Zone of skin (tissue), 1 donor: ENCODE measurements around a stretch of chr1.

- RRBS, result no CpG with 5 or more reads among the region's 14 CpGs
These were observed 85.0 kb downstream of the CHD1L start for GRCh38 chr1:147327560-147327892.

- RRBS, result no CpG with 5 or more reads among the region's 7 CpGs
These were observed 118.3 kb upstream of the BCL9 start for GRCh38 chr1:147423085-147423303.

- RRBS, result no CpG with 5 or more reads among the region's 16 CpGs
These were observed 36.5 kb upstream of the BCL9 start for GRCh38 chr1:147504532-147505418.

DNA sequence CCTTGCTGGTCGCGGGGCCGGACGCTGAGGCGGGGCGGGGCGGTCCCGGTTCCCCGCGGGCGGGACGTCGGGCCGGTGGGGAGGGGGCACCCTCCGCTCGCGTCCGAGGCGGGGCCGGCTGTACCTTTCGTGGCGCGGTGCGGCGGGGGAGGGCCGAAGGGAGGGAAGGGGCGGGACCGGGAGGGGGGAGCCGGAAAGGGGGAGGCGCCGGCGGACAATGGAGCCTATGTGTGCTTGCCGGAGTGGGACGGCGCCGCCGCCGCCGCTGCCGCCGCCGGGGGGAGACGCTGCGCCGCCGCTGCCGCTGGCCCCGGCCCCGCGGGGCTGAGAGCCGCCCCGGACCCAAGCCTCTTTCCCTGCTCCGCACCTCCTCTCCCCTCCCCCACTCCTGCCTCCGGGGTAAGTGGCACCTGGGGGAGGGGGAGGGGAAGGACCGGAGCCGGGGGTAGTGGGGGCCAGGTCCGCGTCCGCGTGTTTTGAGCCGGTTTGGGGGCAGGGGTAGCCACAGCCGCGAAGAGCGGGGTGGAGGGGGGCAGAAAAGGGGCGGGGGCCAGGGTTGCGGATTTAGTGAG is 58.7 kb downstream of the BCL9 start:
- RRBS, result 2% methylated on average over 37 of the region's 66 CpGs

DNA sequence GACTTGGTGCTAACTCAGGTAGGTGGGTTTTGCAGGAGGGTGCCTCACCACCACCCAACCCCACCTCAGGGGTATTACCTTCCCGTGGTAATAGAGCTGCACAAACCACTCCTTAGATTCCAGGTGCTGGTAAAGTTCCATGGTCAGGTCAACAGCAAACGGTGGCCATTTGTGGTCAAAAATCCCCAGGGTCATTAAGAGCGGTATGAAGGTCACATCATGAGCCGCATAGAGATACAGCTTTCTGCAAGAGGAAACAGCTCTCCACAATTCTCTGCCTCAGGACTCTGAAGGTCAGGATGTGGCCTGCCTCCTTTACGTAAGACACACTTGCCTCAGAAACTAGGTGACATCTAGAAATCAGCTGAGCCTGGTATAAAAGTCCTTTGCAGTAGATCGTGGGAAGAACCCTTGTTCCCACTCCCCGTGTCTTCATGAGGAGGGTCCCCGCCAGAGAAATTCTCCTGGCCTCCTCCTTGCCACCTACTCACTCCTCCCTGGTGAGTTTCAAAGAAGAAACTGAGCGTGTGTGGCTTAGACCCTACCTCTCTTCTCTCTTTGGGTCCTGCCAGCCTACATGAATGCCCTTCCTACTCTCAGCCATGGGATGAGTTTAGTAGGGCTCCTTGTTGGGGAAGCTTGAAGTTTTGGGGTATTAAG is 22.0 kb downstream of the ACP6 start:
- RRBS, result no CpG with 5 or more reads among the region's 9 CpGs

DNA sequence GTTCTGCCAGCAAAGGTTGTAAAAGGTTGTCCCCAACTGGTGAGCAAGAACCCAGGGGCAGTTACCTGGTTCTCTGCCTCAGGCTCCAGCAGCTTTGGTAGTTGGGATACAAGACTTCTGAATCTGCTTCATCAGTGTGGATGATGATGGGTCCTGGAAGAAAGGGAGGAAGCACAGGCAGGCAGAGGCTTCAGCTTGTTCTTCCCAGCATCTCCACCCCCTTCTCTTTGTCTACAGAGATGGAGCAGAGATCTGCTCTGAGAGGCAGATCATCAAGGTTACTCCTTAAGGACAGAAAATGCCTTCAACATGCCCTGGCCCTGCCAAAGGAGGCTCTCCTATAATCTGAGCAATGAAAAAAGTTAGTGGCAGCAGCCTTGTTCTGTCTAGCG is 15.2 kb downstream of the ACP6 start:
- RRBS, result no CpG with 5 or more reads among the region's 1 CpG

- RRBS, result no CpG with 5 or more reads among the region's 9 CpGs
These were observed 2.6 kb downstream of the GJA5 start for GRCh38 chr1:147757679-147758311.

DNA sequence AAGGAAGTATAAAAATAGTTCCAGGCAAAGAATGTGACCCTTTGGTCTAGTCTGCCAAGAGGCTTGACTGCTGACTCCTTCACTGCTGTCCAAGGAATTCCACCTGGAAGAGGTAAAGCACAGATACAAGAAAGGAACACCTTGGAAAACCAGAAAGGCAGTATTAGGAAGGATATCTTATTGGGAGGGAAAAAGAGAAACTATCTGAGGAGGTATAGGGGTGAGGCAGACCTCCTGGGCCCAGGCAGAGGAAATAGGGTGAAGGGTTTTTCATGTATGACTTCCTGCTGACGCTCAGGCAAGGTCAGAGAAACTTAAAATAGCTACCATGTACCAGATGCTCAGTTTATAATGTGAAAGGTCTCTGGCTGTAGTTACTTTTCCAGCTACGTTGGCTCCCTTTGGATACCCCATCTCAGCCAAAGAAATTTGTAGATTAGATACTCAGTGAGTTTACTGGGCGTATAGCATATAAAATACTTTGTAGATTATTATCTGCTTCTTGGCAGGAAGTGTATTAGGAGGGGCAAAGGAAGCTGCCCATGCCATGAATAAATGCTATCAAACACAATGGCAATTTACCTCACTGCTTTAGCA is 2.1 kb upstream of the GJA5 start:
- RRBS, result no CpG with 5 or more reads among the region's 3 CpGs

DNA sequence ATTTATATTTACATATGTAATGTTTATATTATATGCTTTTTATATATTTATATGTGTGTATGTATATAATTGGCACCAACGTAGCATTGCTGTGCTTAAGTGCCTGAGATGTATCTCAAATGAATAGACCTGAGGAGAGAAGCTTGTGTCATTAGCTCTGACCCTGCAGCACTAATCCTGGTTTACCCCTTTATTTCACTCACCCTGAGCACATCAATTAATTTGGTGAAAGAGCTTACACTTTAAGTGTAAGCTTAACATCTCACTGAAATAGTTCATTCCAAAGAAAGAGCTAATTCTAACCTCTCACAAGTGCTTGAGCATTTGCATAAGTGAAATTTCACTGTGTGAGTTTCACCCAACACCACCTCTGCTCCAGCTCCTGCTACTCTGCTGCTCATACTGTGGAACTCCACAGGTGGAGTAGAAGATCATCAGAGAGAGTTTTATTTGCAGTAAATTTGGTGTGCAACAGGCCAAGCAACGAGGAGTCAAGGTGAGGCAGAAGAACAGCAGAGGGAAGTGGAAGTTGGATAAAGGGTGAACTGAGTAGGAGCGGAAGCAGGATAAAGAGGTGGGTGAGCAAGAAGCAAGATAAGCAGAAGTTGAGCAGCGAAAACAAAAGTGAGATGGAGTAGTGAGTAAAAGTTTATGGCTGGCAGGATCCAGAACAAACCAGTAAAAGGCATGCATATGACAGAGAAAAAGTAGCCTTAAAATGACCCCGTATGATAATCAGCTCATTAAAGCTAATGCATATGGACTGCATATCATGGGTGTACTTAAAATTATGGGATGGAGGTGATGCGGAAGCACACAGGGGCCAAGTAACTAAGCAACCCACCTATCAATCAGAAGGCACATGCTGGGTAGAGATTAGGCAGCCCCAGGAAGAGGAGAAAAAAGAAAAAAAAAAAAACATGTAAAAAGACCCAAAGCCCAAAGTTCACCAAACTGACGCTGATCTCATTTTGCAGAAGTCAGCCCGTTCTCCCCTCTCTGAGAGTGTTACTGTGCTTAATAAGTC is 3.5 kb upstream of the NBPF11 start:
- RRBS, result no CpG with 5 or more reads among the region's 8 CpGs

DNA sequence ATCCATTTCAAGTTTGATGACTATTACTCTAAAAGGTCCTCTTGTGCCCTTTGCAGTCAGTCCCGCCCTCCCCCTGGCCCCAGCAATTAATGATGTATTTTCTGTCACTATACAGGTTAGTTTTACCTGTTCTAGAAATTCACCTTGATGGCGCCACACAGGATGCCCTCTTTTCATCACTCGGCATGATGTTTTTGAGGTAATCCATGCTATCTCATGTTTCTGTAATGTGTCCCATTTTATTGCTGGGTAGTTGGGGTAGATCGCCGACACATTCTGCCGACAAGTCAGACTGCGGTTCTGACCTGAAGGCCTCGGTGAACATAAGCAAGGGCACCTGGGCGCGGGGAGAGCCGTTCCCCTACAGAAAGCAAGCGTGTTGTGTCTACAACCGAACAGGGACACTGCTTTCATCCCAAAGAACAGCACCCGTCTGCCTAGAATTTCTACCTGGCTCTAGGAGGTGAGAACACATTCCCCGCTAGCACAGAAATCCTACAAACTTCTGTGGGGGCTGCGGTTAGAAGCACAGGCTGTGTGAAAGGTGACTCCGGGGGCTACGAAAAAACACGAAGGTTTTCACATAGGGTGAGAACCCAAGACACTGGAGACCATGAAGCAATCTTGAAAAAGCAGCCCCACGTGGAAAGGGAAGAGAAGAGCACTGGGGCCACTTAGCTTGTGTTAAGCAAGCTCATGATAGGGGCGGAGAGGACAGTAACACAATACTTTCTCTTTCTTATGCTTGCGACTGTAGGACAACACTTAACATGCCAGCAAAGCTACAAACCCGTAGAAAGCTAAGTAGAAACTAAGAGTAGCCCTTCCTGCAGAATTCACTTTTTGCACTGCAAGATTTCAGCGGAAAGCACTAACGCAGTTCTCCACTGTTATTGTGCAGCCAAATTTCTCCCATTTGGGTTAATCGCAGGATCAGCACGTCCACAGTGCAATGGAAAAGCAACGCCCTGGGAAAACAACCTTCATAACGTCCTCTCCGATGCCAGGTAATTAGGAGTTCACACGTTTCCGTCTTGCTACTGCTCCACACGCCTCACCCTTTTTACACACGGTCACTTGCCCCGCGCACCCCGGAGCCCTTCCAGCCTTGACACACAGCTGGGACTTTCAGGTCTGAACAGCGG is 149.0 kb downstream of the PPIAL4G start:
- RRBS, result no CpG with 5 or more reads among the region's 38 CpGs

GRCh38 chr1:148459624-148460077 is 23.5 kb downstream of the PPIAL4G start:
- RRBS, result no CpG with 5 or more reads among the region's 29 CpGs

GRCh38 chr1:148952741-148953326 is 108.6 kb downstream of the PDE4DIP start:
- RRBS, result no CpG with 5 or more reads among the region's 36 CpGs

- RRBS, result no CpG with 5 or more reads among the region's 9 CpGs
These were observed 5.1 kb downstream of the NBPF9 start for GRCh38 chr1:149098264-149098707.

GRCh38 chr1:149176512-149177371 is 73.4 kb upstream of the NBPF9 start:
- RRBS, result no CpG with 5 or more reads among the region's 65 CpGs

DNA sequence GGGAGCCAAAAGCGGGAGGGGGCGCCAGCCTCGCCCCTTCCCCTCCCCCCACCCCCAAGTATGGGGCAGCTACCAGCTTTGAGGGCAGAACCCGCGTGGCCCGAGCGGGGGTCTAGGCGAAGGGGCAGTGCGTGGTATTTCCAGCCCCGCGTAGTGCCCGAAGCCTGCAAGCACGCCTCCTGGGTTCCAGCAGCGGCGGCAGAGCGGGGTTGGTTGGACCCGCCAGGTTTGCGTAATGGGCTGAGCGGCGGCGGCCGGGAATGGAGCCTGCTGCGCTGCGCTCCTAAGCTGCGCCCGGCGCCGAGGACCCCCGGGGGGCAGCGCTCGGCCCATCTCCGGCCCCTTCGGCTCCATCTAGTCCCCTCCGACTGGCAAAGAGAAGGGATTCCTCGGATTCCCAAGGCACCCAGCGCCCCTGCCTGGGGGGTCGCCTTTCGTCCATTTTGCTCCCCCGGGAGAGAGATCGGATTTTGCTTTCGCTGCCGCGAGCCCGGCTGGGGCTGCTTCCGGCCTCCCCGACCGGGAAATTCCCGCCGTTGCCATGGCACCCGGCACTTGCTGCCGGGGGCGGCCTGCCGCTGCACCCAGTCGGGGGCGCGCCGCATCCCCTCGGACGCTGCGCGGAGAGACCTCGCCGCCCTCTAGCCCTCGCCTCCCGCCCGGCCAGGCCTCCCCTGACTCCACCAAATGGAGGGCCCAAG is 24.2 kb downstream of the PPIAL4C start:
- RRBS, result no CpG with 5 or more reads among the region's 66 CpGs

DNA sequence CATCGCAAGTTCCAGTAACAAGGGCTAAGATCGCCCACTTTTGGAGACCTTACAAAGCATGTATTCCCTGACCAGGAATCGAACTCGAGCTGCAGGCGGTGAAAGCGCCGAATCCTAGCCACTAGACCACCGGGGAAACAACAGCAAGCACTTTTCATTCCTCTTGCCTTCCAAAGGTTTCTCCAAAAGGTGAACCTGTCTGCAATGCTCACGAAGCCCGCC is 89.8 kb upstream of the FCGR1A start:
- RRBS, result no CpG with 5 or more reads among the region's 10 CpGs

DNA sequence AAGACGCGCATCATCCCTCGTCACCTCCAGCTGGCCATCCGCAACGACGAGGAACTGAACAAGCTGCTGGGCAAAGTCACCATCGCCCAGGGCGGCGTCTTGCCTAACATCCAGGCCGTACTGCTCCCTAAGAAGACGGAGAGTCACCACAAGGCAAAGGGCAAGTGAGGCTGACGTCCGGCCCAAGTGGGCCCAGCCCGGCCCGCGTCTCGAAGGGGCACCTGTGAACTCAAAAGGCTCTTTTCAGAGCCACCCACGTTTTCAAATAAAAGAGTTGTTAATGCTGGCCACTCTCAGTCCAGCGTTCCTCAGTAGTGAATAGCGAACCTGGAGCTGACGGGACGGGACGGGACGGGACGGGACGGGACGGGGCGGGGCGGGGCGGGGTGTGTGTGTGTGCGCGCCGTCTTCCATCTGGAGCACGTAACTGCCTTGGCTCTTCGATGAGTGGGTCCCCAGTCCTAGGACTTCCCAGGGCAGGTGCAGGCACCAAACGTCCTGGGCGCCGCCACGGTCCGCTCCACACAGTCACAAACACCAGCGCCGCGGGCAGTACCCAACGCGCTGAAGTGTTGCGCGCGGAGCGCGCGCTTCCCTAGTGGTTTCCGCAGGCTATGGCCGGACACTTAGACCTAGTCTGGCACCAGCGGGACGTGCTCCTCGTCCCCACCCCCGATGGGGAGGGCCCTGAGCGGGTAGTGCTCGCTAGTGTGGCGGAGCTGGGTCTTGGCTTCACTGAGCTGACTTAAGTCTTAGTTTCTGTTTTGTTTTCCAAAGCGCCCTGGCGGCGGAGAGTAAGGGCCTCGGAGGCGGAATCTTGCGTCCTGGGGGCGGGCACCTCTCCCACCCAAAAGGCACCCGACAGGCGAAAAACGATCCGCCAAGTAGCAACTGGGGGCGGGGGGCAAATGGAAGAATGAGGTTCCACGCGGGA is 745 bp downstream of the H2AC19 start:
- RRBS, result no CpG with 5 or more reads among the region's 74 CpGs

GRCh38 chr1:149885666-149886581 is 558 bp downstream of the H2BC21 start:
- RRBS, result 1% methylated on average over 12 of the region's 59 CpGs